Jejunum (tissue), 1 donor: Measurements from ENCODE around the genes CSPG4 and HMG20A.

- PRO-cap: no peak
Measured at GRCh38 chr15:75389597-75390092, 21.2 kb upstream of the MAN2C1 start.

- PRO-cap: bidirectional peak, plus-strand start at chr15:75452229, minus-strand start at chr15:75451684
Measured at GRCh38 chr15:75451846-75452452, 459 bp upstream of the SIN3A start.

GRCh38 chr15:75640331-75640901, 392 bp upstream of the IMP3 start:
- PRO-cap: bidirectional peak, plus-strand start at chr15:75640390, minus-strand start at chr15:75640224

DNA sequence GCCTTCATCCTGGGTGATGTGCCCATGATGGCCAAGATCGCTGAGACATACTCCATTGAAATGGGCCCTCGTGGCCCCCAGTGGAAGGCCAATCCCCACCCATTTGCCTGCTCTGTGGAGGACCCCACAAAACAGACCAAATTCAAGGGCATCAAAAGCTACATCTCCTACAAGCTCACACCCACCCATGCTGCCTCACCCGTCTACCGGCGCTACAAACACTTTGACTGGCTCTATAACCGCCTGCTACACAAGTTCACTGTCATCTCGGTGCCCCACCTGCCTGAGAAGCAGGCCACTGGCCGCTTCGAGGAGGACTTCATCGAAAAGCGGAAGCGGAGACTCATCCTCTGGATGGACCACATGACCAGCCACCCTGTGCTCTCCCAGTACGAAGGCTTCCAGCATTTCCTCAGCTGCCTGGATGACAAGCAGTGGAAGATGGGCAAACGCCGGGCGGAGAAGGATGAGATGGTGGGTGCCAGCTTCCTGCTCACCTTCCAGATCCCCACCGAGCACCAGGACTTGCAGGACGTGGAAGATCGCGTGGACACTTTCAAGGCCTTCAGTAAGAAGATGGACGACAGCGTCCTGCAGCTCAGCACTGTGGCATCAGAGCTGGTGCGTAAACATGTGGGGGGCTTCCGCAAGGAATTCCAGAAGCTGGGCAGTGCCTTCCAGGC, 2.1 kb downstream of the SNX33 start:
- PRO-cap: no peak

- PRO-cap: no peak
Measured at GRCh38 chr15:75663533-75664093, 15.9 kb downstream of the SNX33 start.

DNA sequence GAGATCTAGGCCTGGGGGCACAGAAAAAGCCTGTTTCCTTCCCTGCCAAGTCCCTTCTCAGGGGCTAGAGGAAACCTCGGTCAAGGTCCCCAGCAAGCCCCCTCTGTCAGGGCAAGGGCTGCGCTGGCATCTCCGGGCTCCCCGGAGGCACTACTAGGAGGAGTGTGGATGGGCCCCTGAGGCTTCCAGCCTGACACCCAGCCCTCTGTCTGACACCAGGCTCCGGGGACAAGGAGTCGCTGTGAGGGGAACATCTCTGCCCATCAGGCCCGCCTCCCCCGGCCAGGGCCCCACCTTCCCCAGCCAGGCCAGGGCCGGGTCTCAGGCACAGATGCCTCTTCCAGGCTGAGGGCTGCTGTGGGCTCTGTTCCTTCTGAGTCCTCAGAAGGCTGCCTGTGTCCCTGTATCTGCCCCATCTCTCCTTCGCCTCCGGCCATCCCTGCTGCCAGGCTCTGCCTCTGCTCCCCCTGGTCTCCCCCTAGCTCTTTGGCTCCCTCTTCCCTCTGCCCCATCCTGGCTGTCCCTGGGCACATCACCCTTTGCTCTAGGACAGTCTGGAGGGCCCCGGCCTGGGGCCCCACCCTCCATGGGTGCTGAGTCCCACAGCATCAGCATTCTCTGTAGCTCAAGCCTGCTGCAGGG, 15.7 kb downstream of the CSPG4 start:
- PRO-cap: no peak

DNA sequence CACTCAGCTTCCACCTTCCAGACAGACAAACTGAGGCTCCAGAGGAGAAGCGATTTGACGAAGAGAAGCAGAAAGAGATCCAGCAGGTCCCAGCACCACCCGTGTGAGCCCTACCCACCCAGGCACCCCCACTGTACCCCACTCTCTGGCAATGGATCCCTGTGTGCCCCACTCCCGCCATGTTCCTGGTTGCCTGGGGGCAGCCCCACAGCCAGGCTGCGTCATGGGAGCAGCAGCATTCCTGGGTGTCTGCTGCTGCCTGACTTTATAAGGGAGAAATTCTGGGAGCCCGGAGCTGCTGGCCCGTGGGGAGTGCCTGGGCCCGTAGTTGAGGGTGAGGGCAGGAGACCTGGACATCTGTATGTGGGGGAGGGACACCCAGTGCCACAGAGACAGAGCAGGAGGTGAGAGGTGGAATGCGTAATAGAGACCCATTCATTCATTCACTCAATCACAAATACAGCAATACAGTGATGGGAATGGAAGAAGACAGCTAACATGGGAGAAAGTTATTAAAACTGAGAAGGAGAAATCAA, 15.2 kb downstream of the CSPG4 start:
- PRO-cap: no peak

DNA sequence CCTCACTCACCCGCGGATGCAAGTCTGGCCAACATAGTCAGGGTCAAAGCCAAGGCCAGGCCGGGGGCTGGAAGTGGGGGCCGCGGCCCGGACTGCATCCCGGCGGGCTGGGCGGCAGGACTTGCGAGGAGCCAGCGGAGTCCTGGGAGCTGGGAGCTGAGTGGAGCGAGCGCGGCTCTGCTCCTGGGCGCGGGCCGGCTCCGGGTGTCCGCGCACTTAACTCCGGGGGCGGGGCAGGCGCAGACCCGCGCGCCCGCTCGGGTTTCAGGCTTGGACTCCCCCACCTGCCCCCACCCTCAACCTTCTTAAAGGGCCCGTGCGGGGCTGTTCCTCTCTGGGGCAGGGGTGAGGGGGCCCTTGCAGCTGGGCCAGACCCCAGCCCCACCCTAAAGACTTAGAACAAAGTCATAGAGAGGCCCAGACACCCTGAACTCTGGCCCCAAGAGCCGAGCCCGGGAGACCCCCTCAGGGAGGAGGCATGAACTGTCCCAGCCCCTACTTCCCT, at the start of gene CSPG4:
Gene CSPG4 (minus strand): TSS at position 191 of the 505 bp plus-strand sequence.
- PRO-cap: unidirectional peak, minus-strand start at position 191 of the sequence

- PRO-cap: unidirectional peak, minus-strand start at chr15:75723381
Measured at GRCh38 chr15:75723089-75723484, 754 bp upstream of the ODF3L1 start.

GRCh38 chr15:75842640-75843371, 441 bp upstream of the UBE2Q2 start:
- PRO-cap: bidirectional peak, plus-strand start at chr15:75843212, minus-strand start at chr15:75843014

DNA sequence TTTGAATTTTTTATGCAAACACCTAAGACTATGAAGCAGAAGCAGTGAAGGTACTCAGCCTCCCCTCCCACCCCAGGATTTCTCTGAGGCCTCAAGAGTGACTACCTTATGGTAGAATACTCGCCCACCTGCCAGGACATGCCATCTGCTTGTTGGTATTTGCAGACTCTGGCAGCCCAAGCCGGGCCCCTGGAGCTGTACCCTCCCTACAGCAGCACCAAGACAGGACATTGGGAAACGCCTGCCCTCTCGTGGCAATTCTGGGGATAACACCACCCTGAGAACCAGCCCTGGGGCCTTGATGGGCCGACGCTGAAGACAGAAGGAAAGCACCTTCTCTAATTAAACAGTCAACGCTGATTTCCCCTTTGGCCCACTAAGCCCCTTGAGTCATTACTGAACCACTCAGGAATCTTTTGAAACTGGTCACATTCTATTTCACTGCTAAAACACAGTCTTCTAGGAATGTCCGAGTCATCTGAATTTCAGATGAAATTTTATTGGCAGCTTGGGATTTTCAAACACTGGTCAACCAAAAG, 91.2 kb downstream of the TMEM266 start:
- PRO-cap: no peak

DNA sequence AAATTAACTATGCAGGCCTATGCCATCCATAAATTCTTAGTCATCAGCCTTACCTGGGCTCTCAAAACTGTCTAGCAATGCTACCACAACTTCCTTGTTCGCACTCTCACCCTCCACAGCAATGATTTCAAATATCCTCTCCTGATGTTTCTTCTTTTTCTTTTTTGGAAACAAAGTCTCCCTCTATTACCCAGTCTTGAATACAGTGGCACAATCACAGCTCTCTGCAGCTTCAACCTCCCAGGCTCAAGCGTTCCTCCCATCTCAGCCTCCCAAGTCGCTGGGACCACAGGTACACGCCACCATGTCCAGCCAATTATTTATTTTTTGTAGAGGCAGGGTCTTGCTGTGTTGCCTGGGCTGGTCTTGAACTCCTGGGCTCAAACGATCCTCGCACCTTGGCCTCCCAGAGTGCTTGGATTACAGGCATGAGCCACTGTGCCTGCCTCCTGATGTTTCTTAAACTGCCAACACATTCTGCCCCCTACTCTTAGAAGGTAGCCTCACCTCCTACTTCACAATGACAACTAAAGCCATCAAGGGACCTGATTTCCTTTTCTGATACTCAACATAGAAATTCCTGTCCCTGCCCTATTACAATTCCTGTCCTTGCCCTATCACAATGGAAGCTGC, 12.0 kb downstream of the ETFA start:
- PRO-cap: no peak

DNA sequence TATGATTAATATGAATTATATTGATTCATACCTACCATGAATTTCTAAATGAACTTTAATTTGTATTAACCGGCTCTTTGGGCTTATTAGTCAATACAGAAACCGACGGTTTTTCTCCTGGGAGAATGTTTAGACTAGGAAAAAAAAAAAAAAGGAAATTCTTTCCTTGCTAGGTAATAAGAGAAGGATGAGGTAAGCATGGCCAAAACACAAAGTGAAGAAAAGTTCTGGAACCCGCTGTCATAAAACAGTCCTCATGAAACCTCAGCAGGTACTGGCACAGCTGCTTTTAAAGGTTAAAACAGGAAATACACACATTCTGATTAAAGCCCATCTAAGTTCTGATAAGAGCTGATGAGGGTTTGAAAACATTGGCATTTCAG, 30.8 kb upstream of the PSTPIP1 start:
- PRO-cap: no peak

GRCh38 chr15:77057689-77058429, 13.1 kb downstream of the TSPAN3 start:
- PRO-cap: no peak

GRCh38 chr15:77106904-77107824, 36.3 kb upstream of the TSPAN3 start:
- PRO-cap: no peak

DNA sequence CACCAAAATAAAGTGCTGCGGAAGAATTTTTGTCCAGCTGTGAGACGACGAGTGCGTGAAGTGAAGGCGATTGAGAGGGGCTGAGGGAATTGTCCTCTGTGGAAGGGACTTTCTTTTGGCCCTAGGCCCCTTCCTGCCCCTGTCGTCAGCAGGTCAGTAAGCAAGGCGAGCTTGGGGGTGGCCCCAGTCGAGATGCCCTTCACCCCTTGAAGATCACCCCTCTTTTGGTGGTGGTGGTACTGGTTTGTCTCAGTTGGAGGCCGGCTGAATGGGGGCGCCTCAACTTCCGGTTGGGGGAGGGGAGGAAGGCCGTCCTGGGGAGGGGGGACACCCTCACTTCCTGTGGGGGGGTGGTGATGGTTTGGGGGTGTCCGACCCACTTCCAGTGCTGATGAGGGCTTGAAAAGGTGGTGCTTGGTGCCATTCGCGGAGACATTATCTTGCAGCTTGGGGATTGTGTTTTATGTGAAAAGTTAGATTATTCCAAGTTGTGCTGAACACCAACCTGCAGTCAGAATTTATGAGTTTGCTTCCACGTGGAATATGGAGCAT, at the start of gene HMG20A:
Gene HMG20A (plus strand): TSS at position 36 of the 552 bp plus-strand sequence.
- PRO-cap: unidirectional peak, plus-strand start at position 73 of the sequence; bidirectional peak, plus-strand start at position 343 of the sequence, minus-strand start at position 270 of the sequence

GRCh38 chr15:77426356-77426933, 5.8 kb downstream of the HMG20A start:
- PRO-cap: no peak

DNA sequence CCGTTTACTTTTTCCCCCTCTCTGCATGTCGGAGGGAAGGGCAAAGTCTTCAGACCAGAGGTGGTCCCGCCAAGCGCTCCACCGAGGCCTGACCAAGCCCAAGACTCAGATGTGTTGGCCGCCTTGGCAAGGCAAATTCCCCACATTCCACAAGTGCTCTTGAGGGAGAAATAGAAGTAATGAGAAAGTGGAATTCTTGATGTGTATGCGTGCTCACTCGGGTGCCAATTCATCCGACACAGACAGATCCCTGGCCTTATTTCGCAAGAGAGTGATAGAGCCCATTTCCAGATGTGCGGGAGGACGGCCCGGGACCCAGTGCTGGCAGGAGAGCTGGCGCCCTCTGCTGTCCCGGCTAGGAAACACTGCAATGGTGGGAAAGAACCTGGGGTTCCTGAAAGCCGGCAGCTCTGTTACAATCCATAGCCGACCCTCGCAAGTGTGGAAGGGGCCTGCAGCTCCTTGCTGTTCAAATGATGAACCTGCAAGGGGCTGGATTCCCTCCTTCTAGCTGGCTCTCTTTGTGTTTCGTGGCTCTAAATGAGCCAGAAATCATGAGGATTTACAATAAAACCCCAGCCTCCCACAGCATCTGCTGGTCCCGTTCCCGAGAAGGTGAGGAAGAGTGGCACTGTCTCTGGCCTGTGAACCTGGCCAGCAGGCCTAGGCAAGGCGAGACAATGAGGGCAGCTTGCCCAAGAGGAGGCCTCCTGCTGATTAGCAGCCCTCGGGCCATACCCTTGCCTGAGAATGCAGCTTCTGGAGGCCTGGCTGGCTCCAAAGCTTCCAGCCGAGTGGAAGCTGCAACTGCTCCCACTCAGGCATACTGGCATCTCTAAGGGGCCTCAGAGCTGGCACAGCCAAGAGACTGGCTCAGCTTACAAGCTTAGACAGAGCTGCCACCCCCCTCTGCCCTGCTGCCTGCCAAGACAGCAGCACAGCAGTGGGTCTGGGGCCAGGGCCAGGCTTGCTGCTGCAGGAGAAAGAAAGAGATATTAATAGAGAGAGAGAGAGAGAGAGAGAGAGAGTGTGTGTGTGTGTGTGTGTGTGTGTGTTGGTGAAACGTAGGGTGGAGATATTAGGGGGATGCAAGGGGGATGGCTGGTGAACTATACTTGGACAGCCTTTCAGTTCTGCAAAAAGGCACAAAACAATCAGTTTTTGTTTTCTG, 76.4 kb downstream of the HMG20A start:
- PRO-cap: no peak

- PRO-cap: no peak
Measured at GRCh38 chr15:78002803-78003822, 74.4 kb downstream of the TBC1D2B start.

DNA sequence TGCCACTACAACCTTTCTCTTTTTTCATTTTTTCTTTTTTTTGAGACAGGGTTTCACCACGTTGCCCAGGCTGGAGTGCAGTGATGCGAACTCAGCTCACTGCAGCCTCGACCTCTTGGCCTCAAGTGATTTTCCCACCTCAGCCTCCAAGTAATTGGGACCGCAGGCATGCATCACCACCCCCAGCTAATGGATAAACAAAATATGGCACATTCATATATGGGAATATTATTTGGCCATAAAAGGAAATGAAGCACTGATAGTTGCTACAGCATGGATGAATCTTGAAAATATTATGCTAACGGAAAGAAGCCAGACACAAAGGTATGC, 34.2 kb downstream of the TBC1D2B start:
- PRO-cap: no peak